Measurements from ENCODE around the genes BCCIP, C10orf90 and FOXI2.

DNA sequence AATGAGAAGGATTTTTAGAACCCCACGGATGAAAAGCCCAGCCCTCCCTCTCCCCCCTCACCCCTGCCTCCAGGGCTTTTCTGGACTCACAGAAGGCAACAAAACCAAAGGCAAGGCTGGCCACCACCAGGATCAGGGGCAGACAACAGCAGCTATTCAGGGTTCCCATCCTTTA, 126.2 kb upstream of the CTBP2 start:
- PRO-cap: no peak

DNA sequence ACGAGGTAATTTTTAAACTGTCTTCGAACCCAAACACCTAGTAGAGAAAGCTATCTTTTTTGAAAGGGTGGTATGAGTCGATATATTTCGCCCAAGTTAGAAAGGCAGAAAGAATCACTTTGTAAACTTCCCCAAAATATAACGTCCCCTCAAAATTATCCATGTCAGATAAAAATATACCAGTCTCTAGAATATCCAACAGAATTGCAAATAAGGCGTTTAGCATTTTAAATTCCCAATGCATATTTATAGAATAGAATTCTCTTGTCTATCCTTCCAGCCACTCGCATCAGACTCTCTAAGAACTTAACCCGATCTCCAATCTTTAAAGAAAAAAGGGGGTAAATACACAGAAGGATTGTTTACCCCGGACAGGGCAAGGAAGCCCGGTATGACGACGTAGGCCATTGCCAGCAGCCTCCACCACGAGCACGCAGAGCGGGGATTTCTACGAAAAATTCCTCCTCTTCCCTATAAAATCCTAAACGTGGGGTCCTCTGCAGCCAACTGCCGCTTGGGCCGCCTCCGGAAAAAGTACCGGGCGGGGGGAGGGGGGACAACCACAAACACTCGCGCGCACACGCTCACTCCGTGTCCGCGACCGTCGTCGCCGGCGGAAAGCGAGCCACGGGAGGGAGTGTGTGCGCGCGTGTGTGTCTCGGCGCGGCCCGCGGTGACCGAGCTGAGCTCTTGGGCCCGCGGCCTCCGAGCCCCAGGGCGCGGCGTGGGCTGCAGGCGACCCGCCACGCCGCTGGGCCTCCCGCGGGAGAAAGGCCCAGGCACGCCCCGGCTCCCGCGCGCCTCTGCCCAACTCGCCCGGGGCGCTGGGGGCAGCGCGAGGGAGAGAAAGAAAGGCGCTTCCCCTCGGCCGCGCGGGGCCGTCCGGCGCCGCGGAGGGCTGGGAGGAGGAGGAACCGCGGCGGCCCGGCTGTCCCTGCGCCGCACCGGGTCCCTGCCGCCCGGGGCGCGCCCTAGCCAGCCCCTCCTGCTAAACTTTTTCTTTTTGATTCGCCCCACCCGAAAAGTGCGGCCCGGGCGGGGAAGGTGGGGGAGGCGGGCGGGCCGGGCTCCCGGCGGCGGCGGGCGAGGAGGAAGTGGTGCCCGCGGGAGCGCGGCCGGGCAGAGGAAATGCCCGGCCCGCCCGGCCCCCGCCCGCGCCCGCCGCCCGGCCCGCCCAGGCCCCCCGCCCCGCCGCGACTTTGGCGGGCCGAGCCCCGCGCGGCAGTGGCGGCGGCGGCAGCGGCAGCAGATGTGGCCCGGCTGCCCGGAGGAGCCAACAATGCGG, 130.8 kb upstream of the CTBP2 start:
- PRO-cap: no peak

- PRO-cap: no peak
Observed at GRCh38 chr10:125209631-125209977, 181.7 kb upstream of the CTBP2 start.

- PRO-cap: no peak
Observed at GRCh38 chr10:125337105-125337607, 309.3 kb upstream of the CTBP2 start.

DNA sequence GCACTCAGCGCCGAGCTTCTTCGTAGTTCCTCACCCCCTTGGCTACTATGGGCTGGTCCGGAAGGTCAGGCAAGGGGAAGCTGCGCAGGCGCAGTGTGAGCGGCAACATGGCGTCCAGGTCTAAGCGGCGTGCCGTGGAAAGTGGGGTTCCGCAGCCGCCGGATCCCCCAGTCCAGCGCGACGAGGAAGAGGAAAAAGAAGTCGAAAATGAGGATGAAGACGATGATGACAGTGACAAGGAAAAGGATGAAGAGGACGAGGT, at the start of gene BCCIP:
BCCIP (plus strand) TSS at position 96 of the 262 bp plus-strand sequence.
- PRO-cap: bidirectional peak, plus-strand start at position 105 of the sequence, minus-strand start outside the sequence

DNA sequence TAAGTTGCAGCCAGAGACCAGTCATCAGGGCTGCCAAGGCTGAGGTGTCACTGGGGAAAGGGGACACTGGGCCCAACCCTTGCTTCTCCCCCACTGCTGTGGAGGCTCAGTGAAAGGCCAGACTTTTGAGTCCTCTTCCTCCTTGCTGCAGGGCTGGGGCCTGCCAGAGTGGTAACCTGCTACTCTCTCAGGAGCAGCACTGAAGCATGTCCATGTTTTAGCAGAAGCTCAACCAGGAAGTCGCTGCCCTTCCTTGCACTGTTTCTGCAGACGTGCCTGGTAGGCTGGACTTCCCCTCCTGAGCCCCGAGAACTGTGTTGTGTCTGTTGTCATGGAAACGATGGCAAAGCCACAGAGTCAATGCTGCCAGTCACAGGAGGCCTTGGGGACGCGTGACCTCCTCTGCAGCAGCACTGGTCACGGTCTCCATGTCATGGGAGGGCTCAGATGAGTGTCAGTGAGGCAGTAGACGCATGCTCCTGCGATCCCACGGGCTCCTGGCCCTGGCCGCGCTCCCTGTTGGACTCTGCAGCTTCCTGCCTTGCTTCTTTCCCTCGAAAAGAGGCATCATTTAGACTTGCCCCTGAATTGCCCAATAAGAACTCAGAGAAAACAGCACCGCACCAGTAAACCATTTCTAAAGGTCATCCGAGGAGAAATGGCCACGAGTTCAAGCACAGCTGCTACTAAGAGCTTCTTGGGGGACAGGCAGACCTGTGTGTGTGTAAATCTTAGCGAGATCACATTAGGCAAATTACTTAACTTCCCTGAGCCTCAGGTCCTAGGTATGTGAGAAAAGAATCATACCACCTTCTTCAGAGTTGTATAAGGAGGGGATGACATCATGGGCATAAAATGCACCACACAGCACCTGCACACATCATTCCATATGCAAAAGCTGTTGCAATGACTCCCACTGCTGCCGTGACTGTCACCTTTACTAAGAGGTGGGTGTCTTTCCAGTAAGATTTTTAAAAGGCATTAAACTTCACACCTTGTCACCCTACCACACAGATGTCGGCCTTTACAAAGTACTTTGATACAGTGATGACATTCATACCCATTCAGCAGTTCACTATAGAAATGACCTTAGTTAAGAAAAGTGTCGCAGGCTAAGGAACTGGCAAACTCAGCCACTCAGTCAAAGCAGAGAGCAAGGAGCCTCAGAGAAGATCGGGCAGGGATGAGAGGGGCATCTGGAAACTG, 145.7 kb downstream of the FANK1 start:
- PRO-cap: no peak

DNA sequence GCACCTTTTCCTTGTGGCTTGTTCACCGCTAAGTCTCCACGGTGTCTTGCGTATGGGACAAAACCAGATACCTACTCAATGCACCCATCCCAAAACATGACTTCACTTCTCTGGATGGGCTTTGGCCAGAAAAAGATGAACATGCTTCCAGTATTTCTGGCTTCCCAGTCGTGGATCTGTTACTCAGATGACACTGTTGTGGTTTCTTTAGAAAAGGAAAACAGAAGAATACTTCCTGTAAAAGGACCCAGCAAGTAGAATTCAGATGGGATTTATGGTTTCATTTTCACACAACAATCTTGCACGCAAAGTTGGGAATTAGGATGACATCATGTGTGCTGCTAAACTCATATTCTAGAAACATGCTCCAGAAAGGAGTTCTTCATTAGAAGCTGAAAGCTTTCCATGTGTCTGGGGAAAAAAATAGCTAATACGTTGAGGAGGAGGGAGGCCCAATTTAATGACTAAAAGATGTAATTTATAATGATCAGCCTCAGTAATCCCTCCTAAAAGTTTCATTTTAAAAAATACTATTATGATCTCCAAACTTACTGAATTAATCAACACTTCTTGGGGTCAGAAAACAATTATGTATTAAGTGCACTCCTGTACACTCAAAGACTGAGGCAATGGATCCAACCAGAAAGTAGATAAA, 216.6 kb downstream of the ADAM12 start:
- PRO-cap: no peak

GRCh38 chr10:126638599-126639063, 31.9 kb downstream of the C10orf90 start:
- PRO-cap: no peak

DNA sequence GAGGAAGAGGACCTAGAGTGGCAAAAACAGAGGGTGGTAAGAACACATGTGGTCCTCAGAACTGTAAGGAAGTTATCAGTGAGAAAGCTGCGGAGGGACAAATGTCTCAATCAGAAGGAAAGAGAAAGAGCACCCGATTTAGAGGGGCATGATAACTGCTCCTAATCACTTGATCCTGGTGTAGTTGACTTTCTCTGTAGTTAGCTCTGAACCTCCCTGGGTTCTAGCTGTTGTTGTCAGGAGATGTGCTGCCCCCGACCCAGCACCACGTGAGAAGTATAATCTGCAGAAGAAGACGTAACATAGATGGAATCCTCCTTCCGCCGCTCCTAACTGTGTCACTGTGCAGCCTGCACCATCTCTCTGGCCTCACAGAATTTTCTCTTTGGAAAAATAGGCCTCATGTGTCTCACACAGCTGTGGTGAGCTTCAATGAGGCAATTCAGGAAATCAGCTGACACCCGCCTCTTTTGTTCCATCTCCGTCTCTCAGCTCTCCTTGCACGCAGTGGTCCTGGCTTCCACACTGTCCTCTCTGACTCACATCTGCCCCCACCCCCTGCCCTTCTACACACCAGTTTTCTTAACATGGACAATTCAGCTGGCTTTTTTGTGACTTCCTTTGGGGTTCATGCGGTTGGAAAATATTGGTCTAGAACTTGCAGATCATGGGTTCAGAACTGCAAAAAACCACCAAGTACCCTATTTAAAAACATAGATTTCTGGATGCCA, 7.2 kb downstream of the C10orf90 start:
- PRO-cap: no peak

GRCh38 chr10:126670086-126670758, at the start of gene C10orf90:
Gene C10orf90 (minus strand): TSS chr10:126670693.
- PRO-cap: no peak

GRCh38 chr10:126950249-126951196, 45.3 kb downstream of the DOCK1 start:
- PRO-cap: no peak

GRCh38 chr10:127178195-127178859, 18.1 kb downstream of the INSYN2A start:
- PRO-cap: no peak

DNA sequence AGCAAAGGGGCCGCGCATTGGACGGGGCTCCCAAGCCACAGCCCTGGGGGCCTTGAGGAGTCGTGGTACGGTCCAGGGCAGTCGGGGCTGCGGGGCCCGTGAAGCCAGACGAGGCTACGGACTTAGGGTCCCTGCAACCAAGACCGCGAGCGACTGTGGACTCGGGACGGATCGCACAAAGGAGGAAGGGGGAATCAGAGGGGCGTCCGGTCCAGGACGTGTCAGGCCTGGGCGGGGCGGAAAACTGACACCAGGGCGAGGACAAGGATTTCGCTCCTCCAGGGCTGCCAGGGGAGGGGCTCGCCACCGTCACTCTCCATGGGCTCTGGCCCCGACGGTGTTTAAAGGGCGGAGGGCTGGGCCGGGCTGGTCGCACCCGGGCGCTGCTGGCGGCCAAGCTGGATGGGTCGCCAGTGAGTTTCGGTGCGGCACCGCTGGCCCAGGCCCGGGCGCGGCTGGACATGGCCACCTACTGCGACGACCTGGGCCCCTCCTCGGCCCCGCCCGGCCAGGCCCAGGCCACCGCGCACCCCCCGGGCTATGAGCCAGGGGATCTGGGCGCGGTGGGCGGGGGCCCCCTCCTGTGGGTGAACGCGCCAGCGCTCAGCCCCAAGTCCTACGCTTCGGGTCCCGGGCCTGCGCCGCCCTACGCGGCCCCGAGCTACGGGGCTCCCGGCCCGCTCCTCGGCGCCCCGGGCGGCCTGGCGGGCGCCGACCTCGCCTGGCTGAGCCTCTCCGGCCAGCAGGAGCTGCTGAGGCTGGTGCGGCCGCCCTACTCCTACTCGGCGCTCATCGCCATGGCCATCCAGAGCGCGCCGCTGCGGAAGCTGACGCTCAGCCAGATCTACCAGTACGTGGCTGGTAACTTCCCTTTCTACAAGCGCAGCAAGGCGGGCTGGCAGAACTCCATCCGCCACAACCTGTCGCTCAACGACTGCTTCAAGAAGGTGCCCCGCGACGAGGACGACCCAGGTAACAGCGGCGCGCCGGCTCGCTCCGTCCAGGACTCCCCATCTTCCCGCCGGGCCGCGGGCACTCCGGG, at the start of gene FOXI2:
FOXI2 (plus strand) TSS at position 373 of the 1,042 bp plus-strand sequence.
- PRO-cap: no peak

DNA sequence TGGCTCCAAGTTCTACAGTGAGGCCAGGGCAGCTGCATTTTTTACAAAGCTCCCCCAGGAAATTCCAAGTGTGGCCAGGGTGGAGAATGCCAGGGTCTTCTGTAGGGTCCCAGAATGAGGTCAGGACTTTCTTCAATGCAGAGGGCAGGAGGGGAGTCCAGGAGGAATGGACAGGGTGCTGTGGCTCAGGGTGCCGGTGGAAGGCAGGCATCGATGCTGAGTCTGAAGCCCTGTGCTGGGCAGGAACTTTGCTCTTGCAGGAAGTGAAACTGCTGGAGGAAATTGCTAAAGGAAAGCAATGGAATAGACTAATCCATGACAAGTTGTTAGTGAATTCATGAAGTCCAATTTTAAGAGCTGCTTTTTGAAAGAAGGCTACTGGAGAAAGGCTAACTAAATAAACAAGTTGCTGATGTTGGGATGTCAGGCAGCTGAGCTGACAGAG, 14.8 kb downstream of the PTPRE start:
- PRO-cap: no peak

DNA sequence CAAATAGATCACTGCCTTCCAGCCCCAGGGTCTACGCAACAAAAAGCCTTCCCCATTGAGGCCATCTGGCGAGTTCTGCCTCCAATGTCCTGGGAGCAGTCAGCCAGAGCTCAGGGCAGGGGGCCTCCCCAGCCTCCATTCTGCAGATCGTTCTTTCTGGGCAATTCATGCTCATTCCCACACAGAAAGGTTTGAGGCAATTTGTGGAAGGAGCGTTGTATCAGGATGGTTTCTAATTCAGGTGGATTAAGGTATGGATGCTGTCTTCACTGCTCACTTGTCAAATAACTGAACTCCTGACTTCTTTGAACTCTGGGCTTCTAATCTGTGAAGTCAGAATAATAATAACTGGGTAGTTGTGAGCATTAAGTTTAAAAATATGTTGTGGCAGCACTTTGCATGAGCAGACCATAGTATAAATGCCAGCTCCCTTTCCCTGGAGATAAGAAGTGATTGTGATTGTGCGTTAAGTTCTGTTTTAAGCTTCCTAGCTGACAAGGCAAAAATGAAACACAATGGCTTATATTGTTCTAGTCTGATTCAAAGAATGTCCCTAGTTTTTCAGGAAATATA, 61.6 kb downstream of the PTPRE start:
- PRO-cap: no peak

DNA sequence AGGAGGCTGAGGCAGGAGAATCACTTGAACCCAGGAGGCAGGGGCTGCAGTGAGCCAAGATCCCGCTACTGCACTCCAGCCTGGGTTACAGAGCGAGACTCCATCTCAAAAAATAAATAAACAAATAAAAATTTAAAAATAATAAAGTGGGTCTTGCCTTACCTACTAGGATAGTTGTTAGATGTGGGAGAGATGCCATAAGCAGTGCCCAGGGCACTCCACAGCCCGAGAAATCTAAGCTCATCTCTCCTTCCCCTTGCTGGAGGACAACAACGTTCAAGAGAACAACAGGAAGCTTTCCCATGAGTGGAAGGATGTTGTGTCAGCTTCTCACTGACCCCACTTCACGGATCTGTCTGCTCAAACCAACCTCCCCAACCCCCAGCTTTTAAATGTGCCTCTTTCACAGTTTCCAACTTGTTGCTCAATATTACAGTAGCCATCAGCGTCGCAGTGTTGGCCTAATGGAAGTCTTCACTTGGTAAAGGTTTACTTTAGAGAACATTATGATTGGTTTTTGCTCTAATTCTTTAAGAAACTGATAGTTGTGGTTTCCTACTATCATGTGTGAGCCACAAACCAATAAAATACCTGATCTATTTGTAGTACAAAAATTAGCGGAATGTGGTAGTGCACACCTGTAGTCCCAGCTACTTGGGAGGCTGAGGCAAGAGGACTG, 72.2 kb downstream of the PTPRE start:
- PRO-cap: no peak

DNA sequence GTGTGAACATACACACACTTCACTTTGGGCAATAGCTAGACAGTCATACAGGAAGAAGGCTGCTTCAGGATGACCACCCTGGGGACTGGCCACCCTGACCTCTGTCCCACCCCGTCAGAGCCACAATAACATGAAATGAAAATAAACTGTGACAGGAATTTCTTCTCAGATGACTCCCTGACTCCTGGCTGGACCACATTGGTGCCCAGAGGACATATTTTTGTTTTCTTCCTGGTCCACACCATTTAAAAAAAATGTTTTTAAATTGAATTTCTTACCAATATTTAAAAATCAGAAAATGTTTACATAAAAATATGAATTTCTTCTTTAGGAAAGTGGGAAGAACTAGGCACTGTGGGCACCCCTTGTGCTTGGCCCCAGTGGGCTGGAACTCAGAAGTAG, 81.6 kb downstream of the MKI67 start:
- PRO-cap: no peak

GRCh38 chr10:128102315-128103045, 23.7 kb downstream of the MKI67 start:
- PRO-cap: no peak

GRCh38 chr10:128540002-128540658, 413.9 kb upstream of the MKI67 start:
- PRO-cap: no peak

DNA sequence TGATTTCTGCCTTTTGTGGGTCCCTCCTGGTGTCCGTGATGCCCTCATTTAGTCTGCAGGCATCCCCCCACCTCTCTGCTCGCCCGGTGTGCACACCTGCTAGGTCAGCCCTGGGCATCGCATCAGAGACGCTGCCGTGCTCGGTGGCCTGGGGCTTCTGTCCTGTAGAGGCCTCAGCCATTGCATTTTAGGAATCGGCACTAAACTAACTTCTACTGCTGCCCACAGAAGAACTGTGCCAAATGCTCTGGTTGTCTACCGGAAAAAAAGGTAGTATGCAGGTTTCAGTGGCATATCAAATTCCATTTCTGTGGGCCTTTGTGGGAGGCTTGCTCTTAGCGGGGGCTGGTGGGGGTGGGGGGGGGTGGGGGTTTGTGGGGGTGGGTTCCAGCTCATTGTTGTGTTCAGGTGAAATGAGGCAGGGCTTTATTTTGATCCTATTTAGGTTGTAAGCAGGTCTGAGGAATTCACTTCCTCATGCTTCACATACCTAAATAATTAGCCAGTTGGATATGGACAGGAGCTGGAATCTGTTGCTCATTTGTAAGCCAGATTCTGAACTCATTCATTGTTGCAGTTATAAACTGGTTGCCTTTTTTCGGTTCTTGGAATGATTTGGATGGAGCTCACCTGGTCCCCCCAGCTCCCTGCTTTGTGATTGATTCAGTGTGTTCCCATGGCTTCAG, 64.5 kb downstream of the MGMT start:
- PRO-cap: no peak